Colon Carcinoma Metastatic in the Brain (tissue), 2 donors: ENCODE data around the genes ZNF197 and TGM4.

GRCh38 chr3:44235621-44236362 lies 5.9 kb upstream of the TOPAZ1 start:
- PRO-cap, 2 experiments = no peak in any of the 2 experiments

- PRO-cap, 2 experiments = no peak in any of the 2 experiments
Measured at GRCh38 chr3:44427634-44428040, 49.8 kb downstream of the ZNF445 start.

- PRO-cap, 2 experiments = no peak in any of the 2 experiments
Measured at GRCh38 chr3:44468504-44469073, 8.9 kb downstream of the ZNF445 start.

DNA sequence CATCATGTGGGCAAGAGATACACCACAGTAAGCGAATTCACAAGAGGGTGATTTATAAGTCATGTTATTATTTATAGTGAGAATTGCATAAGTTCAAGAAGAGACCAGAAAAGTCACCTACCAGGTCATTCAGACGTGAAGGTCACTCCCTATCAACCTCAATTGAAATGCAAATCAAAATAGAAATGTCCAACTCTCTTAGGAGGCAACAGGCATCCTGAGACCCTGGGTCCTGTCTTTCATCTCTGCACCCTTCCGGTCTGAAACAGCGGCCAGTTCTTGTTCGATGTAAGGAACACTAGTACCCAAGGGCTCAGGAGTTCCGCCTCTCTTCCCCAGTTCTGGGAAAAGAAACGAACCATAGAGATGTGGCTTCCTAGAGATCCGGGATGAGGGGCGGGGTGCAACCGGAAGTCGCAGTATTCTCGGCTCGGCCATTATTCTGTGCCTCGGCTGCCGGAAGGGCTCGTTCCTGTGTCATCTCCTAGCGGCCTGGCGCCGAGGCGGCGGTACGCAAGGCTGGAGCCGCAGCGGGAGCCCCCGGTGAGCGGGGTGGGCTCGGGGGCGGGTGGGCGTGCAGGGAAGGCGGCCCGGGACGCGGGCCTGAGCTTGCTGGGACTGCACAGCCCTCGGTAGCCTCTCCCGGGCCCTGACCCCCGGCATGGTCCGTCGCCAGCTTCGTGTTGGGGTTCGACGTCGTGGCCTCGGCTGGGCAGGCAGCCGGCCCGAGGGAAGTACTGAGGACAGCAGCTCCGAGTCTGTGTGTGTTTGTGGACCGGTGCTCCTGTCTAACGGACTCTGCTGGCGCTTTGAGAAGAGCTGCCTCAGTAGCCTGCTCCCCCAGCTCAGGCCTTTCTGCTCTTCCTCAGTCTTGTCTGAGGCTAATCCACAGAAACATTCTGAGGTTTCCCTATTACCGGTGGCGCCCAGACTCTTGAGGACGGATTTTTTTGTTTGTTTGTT lies at the start of gene ZNF197:
TSS of gene ZNF197 (plus strand) at position 436 of the 963 bp plus-strand sequence.
- PRO-cap, 2 experiments = peak in 1 of 2 experiments; most common plus-strand start position 437 of the sequence (in 1); most common minus-strand start position 389 of the sequence (in 1)

GRCh38 chr3:44641775-44643097 lies 6.3 kb upstream of the ZNF35 start:
- PRO-cap, 2 experiments = no peak in any of the 2 experiments

DNA sequence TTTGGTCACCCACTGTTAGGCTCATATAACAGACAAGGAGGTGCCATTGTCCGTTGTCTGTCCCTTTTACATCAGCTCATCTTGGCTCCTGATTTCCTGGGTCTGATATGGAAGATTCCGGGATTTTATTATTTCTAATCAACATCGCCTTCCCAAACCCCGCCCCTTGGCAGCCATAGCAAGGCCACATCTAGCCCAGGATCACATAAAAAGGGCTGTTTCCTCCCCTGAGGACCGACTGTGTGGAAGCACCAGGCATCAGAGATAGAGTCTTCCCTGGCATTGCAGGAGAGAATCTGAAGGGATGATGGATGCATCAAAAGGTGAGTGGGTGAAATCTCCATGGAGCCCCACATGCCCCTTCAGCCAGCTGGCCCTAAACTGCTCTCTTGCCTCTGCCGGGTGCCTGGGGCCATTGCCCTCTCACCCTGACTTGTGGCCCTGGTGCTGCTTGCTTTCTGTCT lies at the start of gene TGM4:
TSS of gene TGM4 (plus strand) at position 234 of the 464 bp plus-strand sequence.
- PRO-cap, 2 experiments = no peak in any of the 2 experiments

DNA sequence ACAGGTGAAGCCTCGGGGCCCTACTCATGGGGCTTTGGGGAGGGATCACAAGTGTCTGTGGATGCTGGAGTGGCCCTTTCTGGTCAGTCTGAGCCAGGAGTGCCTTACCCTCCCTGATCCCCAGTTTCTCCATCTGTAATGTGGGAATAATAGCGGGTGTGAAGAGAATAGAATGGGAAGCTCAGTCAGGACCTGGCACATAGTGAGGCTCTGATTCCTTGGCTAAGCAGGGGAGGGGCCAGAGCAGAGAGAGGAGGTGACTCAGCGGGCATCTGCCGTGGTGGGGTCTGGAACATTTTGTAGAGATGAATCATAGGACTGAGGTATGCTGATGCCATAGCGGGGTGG lies 11.1 kb downstream of the TGM4 start:
- PRO-cap, 2 experiments = no peak in any of the 2 experiments

DNA sequence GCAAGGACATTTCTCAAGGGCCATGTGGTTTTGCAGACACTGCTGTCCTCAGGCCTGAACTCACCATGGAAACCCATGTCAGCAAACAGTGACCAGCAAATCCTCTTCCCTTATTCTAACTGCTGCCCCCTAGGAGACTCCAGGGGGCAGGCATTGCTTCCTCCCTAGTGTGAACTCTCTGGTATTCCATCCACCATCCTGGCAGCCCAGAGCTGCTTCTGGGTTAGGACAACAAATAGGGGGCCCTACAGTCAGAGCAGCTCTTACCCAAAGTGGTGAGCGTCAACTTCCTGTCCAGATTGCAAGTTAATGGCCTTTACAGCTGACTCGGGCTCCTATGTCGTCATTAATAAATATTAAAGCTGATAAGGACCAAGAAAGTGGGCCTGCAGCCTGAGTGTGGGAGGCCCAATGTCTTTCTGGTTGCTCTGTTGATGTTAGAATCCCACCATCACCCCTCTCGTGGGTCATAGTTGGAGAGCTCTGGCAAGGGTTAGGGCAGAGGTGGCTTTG lies 41.4 kb downstream of the TGM4 start:
- PRO-cap, 2 experiments = no peak in any of the 2 experiments

DNA sequence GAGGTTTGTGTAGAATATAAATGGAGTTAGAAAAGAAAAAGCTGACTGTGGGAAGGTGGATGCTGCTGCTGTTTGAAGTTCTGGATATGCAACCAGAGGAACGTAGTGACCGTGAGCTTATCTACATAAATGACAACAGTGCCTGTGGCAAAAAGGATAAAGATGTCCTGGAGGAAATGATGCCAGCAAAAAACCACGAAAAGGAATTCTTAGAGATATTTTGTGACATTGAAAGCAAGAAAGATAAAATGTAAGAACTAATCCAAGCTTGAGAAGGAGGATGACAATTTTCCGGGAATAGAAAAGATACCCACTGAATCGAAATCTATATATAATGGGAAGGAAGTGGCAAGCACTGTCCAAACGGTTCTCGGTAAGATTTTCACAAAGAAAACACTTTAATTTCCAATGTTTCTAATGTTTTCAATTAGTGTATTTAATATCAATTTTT lies 19.3 kb downstream of the CLEC3B start:
- PRO-cap, 2 experiments = no peak in any of the 2 experiments

GRCh38 chr3:45076169-45076792 lies 50.2 kb downstream of the CLEC3B start:
- PRO-cap, 2 experiments = no peak in any of the 2 experiments

DNA sequence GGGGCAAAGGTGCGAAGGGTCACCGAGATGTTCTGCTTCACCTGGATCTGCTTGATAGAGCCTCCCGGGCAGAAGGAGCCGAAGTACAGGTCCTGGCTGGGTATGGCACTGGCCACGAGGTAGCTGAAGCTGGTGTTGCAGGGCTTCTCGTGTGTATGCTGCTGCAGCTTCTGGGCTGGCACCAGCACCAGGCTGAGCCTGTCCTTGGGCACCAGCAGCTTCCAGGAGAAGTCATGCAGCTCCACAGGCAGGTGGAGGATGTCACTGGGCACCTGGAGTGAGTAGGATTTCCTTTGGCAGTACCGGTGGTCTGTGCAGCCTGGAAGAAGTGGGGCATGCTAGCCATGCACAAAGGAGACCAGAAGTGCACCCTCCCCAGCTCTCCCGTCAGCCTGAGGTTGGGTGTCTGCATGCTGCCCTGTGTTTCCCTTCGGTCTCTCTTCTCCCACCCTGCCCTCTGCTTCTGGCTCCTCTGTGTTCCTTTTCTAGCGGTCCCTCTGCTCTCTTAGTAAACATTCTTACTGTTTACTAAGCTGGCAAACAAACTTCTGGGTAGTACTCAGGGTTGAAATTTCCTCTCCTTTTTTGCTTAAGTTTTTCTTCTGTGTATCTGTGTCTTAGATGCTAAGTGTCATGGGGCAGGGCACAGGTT lies 52.7 kb downstream of the CDCP1 start:
- PRO-cap, 2 experiments = no peak in any of the 2 experiments

GRCh38 chr3:45178037-45178876 lies 32.1 kb upstream of the CDCP1 start:
- PRO-cap, 2 experiments = no peak in any of the 2 experiments

DNA sequence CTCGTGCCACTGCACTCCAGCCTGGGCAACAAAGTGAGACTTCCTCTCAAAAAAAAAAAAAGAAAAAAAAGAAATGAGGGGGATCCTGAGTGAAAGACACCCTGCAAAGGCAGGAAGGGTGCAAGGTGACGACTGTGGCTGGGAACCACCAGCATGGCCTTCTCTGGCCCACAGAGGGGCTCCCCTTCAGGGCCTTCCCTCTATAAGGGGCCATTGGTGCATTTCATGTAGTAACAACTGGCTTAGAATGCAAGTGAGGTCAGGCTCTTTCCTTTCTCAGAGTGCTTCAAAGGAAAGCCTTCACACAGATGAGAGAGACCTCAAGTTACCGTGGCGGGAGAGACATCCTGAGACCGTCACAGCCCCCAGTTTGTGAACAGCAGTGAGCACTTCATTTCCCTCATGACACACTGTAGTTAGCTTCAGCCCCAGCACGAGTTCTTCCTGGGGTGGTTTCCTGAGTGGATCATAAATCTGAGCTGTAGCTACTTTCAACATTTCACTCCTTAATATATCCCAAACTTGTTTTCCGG lies 96.6 kb upstream of the LIMD1 start:
- PRO-cap, 2 experiments = no peak in any of the 2 experiments

GRCh38 chr3:45544015-45545006 lies 50.2 kb upstream of the LIMD1 start:
- PRO-cap, 2 experiments = no peak in any of the 2 experiments

DNA sequence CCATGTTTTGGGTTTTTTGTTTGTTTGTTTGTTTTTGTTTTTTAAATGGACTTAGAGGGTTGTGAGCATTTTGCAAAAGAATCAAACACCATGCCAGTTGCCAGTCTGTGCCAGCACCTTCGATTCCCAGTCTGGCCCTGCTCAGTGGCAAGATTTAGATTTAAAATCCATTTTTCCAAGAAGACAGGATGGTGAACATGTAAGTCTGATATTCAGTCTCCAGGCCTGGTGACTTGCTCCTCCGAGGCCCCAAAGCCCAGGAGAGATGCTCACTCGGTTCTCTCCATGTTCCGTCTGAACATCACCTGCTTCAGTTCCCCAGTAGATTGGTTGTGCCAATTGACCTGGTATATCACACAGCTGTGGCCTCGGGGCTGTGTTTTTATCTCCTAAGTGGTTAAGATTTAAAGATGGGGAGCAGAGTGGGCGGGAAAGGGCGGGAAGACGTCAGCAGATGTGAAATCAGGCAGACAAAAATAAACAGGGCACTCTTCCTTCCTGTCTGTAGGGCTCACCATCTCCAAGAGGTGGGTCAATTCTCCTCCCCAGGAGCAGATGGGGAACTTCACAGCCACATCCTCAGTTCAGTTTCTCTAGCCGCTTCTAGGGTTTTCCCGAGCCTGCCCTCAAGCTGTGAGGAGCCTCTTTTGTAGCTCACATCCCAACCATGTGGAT lies 27.0 kb upstream of the LIMD1 start:
- PRO-cap, 2 experiments = no peak in any of the 2 experiments

GRCh38 chr3:45582662-45583428 lies 11.7 kb upstream of the LIMD1 start:
- PRO-cap, 2 experiments = no peak in any of the 2 experiments

- PRO-cap, 2 experiments = no peak in any of the 2 experiments
Measured at GRCh38 chr3:45676717-45677625, 12.2 kb upstream of the SACM1L start.

- PRO-cap, 2 experiments = peak in 1 of 2 experiments; most common minus-strand start chr3:45800778 (in 1)
Measured at GRCh38 chr3:45800676-45800925, 4.3 kb upstream of the SLC6A20 start.

GRCh38 chr3:45816726-45817036 lies 20.3 kb upstream of the SLC6A20 start:
- PRO-cap, 2 experiments = no peak in any of the 2 experiments

DNA sequence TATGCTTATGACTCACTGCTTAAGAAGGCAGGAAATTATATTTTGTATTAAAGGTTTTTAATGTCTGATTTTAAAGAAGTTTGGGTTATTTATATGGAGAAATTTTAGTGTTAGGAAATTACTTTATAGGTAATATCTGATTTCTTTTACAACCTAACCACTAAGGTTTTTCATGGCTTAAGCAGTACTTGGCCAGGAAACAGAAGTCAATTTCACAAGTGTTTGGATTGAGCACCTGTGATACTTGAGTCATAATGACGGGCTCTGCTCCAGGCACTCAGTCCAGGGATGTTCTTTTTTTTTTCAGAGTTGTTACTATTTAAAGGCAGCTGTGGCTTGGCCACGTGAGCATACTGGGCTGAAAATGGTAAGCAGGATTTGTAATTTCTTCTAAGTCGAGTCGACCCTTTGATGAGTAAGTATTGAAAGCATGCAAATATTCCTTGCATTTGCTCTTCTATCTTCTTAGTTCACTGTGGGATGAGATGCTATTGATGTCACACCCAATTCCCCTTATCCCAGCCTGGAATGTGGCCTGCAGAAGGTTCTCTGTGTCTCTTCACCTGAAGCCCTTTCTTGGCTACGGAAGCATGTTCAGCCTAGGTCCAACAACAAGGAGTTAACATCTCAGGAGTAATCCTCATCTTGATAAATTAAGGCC lies 21.8 kb upstream of the SLC6A20 start:
- PRO-cap, 2 experiments = peak in 1 of 2 experiments; most common minus-strand start position 251 of the sequence (in 1)